Right ventricle myocardium (tissue), 1 donor: ENCODE results near the genes DCTPP1, SEPHS2, PHKG2, ZNF629, CTF1, FBXL19 and ORAI3.

GRCh38 chr16:30397978-30398512 is 2.8 kb downstream of the ZNF48 start:
- PRO-cap, 2 experiments: no peak in any of the 2 experiments

DNA sequence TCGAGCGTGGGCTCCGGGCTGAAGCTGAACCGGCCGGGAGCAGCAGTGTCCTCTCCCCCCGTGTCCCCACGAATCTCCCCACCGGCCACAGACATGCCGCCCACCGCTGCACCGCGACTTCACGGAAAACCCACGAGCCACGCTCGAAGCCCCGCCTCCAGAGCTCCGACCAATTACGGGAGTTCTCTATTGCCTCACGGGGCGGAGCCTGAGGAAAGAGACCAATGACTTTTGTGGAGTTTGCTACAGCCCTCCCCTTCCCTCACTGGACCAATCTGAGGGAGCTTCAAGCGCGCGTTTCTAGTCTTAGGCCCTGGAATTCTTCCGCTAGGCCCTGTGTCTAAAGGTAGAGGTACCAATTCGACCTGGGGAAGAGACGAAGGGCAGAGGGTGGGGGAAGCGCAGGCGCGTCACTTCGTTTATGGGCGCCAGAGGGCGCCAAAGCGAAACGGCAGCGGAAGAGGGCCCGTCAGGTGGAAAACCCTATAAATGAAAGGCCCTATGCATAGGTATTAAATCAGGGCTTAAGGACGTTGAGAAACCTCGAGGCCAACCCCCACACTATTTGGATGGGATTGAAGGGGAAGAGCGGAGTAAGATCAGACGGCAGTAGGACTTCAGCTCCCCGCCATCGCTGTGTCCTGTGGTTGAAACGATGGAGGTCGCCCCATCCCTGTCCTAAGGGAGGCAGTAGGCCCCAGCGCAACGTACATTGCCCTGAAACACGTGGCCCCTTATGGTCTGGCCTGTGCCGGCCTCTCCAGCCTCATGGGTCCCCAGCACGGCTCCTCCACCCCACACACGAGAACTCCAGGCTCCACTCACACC is at the start of gene DCTPP1:
Gene DCTPP1 (minus strand): TSS at position 145 of the 828 bp plus-strand sequence.
- PRO-cap, 2 experiments: peak in 2 of 2 experiments; most common plus-strand start position 303 of the sequence (in 1); most common minus-strand start position 130 of the sequence (in 2)

DNA sequence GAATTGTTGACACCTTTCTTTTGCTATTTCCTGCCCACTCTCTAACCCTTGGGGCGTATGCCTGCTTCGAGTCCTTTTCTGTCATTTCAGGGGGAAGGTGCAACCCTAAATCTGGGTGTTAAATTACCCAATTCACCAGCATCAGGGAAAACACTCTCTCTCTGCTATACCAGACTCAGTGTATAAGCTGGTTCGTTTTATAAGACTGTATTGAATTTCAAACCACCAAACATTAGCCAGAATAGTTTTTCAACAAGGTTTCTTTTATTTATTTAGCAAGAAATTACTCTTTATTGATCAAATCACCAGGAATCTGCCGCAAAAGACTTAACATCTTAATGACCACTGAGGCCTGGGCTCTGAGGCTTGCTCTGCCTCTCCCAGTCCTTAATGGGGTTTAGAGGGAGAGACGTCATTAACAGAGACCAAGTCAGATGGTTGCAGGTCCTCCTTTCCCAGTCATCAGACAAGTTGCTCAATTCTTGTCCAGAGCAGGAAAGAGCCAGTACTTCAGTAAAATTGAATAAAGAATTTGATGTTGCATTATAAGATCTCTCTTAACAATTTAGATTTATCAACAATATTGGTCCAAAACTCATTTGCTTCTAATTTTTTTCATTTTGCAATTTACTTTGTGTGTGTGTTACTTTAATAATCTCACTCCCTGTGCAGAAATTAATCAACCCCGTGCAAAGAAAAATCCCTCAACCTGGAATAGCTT is 2.1 kb downstream of the SEPHS2 start:
- PRO-cap, 2 experiments: no peak in any of the 2 experiments

DNA sequence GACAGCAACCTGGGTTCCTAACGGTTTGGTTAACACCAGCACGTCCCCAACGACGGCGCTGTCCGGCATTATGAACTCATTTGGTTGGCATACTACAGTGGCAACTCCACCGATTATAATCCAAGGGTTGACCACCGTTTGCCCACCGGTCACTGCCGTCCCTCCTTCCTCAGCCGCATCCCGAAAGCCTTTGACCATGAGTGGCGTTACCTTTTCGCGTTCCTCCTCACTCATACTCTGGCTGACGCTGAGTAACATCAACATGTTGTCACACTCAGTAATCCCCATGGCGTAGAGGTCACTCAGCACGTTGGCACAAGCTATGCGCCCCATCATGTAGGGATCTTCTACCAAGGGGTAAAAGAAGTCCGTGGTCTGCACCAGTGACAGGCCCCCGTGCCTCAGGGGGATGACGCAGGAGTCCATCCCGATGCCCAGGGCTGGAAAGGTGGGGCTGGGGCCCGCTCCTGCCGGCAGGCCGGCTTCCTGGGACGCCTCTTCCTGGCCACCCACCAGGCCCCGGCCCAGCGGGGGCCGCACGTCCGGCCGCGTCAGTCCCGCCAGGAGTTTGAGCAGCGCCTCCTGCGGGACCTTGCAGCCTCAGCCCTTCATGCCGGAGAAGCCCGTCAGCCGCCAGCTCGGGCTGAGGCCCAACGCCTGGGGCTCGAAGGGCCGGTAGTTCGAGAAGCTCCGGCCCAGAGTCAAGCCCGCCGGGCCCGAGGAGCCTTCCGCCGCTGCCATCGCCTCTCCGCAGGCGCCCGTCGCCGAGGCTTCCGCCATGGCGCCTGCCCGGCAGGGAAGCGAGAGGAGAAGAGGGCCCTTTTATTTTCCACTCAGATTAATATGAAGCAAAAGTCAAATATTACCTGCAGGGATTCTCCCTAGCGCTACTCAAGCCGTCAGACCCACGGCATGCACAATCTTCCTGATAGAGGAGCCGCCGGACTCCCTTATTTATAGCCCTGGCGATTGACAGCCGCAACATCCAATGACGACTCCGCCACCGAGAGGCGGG is at the start of gene SEPHS2:
Gene SEPHS2 (minus strand): TSS at position 927 of the 1,015 bp plus-strand sequence.
- PRO-cap, 2 experiments: peak in 2 of 2 experiments; most common plus-strand start position 554 of the sequence (in 2); most common minus-strand start position 556 of the sequence (in 2)

DNA sequence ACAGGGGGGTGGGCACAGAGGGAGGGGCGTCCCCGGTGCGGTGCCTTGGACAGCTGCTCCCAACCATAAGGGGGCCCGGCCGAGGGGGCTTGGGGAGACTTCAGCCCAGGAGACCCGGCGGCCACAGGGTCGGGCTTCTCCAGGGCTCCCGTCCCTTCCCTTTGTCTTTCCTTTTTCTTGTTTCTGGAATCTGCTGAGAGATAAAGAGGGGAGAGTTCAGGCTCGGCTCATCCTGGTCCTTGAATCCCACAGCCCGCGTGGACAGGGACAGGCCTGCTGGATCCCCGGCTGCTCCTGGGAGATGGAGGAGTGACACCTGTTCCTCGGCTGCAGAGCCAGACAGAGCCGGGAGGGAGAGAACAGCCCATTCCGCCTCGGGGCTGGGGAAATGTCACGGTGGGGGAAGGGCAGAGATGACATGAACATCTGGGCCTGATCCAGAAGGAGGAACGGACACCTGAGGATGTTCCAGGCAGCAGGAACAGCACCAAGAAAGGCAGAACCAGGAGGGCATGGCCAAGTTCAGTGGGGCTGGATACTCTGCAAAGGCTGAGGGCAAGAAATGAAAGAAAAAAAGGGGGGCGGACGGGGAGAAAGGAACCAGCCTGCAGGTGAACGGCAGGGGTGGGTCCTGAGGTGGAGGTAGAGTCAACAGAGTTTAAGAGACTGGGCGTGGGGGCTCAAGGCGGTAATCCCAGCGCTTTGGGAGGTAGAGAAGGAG is 2.1 kb downstream of the ZNF764 start:
- PRO-cap, 2 experiments: no peak in any of the 2 experiments

GRCh38 chr16:30650074-30650633 is 606 bp upstream of the PRR14 start:
- PRO-cap, 2 experiments: peak in 2 of 2 experiments; most common minus-strand start chr16:30650371 (in 2)

GRCh38 chr16:30660870-30661097 is 2.6 kb downstream of the FBRS start:
- PRO-cap, 2 experiments: no peak in any of the 2 experiments

DNA sequence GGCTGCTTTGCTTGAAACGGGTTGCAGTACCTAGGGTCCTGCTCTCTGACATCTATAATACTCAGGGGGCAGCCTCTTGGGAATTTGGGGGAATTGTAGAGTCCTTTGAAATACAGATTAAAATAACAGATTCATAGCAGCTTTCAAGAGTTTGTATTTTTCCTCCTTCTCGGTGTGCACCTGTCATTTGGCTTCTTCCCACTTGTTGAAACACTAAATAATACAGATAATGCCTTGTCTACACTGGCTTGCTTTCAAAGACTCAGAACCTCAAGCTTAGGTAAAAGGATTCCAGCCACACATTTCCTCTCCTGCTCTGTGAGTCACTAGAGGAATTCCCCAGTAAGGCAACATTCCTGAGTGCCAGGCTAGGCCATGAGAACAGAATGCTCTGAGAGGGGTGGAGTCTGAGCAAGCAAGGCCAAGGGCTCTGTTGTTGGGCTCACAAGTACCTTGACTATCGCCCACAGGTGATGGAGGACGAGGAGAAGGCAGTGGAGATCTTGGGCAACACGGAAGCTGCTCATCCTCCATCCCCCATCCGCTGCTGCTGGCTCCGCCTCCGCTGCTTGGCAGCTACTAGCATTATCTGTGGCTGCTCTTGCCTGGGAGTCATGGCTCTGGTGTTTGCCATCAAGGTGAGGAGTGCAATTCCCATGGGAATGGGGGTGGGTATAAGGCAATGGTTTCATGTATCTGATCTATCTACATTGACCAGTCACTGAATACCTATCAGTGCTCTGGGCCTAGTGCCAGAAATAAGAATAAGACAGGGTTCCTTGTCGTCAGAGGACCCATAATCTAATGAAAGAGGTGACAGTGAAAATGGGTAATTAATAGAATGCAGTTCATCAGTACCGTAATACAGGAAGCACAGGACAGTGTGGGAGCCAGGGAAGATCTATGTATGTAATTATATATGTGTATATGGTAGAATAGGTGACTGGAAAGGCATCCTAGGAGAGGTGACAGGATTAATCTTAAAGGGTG is 1.1 kb downstream of the TMEM265 start:
- PRO-cap, 2 experiments: no peak in any of the 2 experiments

DNA sequence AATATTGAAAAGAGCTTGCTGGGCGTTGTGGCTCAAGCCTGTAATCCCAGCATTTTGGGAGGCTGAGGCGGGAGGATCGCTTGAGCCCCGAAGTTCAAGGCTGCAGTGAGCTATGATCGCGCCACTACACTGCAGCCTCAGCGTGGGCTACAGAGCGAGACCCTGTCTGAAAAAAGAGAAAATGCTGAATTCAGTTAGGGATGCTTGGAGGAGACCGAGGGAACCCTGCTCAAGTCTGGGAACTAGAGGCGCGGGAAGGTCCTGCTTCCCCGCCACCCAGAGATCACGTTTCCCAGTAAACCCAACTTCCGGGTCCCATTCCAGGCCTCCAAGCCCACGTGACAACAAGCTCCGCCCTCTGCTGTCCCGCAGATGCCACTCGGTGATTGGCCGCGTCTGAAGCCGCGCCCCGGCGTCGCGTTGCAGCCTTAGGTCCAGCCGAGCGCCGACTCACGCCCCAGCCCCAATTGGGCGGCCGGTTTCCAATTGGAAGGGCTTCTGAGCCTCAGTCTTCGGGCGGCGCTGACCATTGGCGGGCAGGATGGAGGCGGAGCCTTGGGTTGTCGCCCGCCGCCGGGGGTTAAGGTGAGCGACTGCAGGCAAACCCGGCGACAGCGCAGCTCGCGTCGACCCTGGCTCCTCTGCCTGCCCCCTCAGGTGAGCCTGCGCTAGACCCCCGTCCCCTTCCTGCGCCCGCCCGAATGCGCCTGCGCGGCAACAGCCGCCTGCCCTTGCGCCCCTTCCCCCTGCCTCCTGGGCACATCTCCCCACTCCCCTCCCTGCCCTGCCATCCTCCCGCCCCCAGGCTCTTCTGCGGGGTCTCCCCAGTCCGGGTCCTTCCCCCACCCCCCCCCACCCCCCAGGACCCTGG is at the start of gene PHKG2:
Gene PHKG2 (plus strand): TSS at position 592 of the 871 bp plus-strand sequence.
- PRO-cap, 2 experiments: peak in 2 of 2 experiments; most common plus-strand start position 592 of the sequence (in 2); most common minus-strand start position 291 of the sequence (in 1)

DNA sequence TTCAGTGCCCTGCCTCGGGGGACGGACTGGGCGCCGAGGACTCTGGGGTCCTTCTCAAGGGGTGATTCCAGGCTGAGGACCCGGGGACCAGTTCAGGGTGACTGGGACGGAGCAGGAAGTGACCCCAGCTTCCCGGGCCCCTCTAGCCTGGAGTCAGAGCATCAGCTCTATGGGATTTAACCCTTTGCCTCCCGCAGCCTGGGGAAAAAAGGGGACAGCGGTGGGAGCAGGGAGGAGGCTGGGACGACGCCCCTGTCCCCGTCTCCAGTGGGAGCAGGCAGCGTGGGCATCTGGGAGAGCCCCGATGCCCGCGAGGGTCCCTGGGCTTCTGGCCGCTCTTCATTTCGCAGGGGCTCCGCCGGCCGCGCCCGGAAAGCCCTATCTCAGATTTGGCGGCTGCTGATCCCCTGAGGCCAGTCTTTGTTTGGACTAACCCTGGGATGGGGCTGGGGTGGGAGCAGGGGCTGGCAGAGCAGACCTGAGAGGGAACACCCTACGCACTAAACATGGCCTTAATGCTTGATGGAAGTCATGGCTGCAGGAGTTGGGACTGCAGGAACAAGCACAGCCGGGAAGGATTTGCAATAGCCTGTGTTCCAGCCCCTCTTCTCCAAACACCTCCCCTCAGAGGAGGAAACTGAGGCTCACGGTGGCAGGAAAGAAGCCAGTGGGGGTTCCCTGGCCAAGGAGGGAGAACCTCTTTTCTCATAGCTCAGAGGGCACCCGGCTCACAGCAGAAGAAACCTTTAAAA is at the start of gene ZNF629:
Gene ZNF629 (minus strand): TSS at position 120 of the 752 bp plus-strand sequence.
- PRO-cap, 2 experiments: peak in 2 of 2 experiments; most common plus-strand start position 205 of the sequence (in 2); most common minus-strand start position 103 of the sequence (in 2)

- PRO-cap, 2 experiments: no peak in any of the 2 experiments
Measured at GRCh38 chr16:30853588-30854330, 40.1 kb downstream of the BCL7C start.

- PRO-cap, 2 experiments: no peak in any of the 2 experiments
Measured at GRCh38 chr16:30875579-30876421, 18.1 kb downstream of the BCL7C start.

DNA sequence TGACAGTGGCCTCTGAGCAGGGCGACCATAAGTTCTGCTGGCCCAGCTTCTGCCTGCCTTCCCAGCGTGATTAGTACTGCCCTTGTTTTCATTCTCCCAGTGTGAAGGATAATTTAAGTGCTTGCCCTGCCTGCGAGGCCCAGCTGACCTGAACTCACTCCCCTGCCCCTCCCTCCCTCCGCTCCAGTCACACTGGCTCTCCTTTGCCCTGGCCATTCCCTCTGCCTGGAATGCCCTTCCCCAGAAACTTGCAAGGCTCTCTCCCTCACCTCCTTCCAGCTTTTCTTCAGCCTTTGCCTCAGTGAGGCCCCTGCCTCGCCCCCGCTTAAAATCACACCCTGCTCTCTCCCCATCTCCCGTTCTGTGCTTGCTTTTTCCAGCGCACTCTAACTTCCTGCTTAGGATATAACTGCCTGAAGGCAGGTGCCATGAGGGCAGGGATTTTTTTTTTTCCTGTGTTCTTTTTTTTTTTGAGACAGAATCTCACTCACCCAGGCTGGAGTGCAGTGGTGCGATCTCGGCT is 12.3 kb downstream of the BCL7C start:
- PRO-cap, 2 experiments: peak in 2 of 2 experiments; most common plus-strand start position 186 of the sequence (in 1); most common minus-strand start position 89 of the sequence (in 2)

DNA sequence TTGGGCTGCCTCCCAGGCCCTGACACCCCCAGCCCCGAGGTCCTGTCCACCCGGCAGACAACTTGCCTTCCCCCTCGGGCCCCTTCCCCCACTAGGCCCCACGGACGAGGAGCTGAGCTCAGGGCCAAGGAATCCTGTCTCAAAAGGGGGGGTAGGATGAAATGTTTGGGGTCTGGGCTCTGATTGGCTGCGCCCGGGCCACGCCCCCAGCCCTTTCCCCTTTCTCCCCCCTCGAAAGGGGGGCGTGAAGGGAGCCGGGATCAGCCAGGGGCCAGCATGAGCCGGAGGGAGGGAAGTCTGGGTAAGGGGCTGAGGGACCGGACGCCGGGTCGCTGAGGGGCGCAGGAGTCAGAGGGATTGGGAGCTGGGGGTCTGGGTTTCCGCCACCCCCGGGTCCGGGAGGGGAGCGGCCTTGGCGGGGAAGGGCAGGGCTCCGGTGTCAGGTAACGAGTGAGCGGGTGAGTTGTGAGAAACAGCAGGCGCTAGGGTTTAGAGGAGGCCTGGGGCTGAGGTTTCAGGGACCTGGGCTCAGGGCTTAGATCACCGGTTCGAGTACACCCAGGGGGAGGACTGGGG is at the start of gene CTF1:
Gene CTF1 (plus strand): TSS at position 247 of the 576 bp plus-strand sequence.
- PRO-cap, 2 experiments: peak in 2 of 2 experiments; most common plus-strand start position 248 of the sequence (in 2); most common minus-strand start position 93 of the sequence (in 2)

- PRO-cap, 2 experiments: peak in 2 of 2 experiments; most common plus-strand start chr16:30897055 (in 1); most common minus-strand start chr16:30897057 (in 1)
Measured at GRCh38 chr16:30896944-30897491, 604 bp downstream of the CTF1 start.

DNA sequence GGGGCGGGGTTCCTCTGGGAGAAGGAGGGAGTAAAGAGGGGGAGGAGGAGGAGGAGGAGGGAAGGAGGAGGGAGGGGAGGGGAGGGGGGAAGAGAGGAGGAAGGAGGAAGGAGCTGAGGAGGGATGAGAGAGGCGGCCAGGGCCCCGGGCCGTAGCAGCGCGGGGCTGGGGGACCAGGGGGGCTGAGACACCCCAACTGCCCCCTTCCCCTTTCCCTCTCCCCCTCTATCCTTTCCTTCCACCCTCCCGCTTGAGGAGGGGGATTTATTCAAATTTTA is at the start of gene FBXL19:
Gene FBXL19 (plus strand): TSS at position 90 of the 278 bp plus-strand sequence.
- PRO-cap, 2 experiments: peak in 2 of 2 experiments; most common plus-strand start position 90 of the sequence (in 2)

GRCh38 chr16:30927558-30928583 is 4.5 kb downstream of the FBXL19 start:
- PRO-cap, 2 experiments: no peak in any of the 2 experiments

GRCh38 chr16:30934820-30935512 is 11.6 kb downstream of the FBXL19 start:
- PRO-cap, 2 experiments: no peak in any of the 2 experiments

GRCh38 chr16:30948903-30949613 is at the start of gene ORAI3:
TSS of gene ORAI3 (plus strand) at chr16:30949068.
- PRO-cap, 2 experiments: peak in 2 of 2 experiments; most common plus-strand start chr16:30949068 (in 2); most common minus-strand start chr16:30949040 (in 2)

- PRO-cap, 2 experiments: peak in 2 of 2 experiments; most common plus-strand start chr16:30958302 (in 2); most common minus-strand start chr16:30958311 (in 1)
Measured at GRCh38 chr16:30957905-30958594, 496 bp downstream of the SETD1A start.